ENCODE data around the gene UNC45A.

- PRO-cap, result no peak
These were observed 6.1 kb downstream of the IQGAP1 start for GRCh38 chr15:90394134-90394459.

- PRO-cap, result no peak
These were observed 24.5 kb downstream of the IQGAP1 start for GRCh38 chr15:90412321-90413161.

DNA sequence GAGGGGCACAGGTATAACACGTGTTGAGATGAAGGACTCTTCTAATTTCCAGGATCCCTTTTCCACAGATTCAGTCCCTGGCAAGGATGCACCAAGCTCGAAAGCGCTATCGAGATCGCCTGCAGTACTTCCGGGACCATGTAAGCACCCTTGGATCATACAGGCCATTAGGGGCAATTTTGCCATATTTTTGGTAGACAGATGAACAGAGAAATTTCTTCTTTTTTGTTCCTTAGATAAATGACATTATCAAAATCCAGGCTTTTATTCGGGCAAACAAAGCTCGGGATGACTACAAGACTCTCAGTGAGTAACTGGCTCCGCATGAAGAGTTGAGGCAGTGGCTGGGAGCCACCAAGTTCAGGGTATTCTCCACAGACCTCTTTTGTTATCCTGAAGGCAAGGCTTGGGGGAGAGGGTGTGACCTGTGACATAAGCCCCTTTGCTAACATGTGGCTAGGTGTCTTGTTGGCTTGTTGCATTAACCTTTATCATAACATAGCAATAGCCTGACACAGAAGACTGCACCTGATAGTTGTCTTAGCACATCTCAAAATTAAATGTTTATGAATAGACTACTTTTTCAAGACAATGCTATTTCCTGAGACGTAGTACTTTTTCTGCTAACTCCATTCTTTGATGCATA lies 55.8 kb upstream of the CRTC3 start:
- PRO-cap, result no peak

DNA sequence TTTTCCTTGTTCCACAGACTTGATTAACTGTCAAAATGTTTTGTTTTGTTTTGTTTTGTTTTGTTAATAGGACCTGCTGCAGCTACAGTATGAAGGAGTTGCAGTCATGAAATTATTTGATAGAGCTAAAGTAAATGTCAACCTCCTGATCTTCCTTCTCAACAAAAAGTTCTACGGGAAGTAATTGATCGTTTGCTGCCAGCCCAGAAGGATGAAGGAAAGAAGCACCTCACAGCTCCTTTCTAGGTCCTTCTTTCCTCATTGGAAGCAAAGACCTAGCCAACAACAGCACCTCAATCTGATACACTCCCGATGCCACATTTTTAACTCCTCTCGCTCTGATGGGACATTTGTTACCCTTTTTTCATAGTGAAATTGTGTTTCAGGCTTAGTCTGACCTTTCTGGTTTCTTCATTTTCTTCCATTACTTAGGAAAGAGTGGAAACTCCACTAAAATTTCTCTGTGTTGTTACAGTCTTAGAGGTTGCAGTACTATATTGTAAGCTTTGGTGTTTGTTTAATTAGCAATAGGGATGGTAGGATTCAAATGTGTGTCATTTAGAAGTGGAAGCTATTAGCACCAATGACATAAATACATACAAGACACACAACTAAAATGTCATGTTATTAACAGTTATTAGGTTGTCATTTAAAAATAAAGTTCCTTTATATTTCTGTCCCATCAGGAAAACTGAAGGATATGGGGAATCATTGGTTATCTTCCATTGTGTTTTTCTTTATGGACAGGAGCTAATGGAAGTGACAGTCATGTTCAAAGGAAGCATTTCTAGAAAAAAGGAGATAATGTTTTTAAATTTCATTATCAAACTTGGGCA lies 29.6 kb upstream of the CRTC3 start:
- PRO-cap, result no peak

DNA sequence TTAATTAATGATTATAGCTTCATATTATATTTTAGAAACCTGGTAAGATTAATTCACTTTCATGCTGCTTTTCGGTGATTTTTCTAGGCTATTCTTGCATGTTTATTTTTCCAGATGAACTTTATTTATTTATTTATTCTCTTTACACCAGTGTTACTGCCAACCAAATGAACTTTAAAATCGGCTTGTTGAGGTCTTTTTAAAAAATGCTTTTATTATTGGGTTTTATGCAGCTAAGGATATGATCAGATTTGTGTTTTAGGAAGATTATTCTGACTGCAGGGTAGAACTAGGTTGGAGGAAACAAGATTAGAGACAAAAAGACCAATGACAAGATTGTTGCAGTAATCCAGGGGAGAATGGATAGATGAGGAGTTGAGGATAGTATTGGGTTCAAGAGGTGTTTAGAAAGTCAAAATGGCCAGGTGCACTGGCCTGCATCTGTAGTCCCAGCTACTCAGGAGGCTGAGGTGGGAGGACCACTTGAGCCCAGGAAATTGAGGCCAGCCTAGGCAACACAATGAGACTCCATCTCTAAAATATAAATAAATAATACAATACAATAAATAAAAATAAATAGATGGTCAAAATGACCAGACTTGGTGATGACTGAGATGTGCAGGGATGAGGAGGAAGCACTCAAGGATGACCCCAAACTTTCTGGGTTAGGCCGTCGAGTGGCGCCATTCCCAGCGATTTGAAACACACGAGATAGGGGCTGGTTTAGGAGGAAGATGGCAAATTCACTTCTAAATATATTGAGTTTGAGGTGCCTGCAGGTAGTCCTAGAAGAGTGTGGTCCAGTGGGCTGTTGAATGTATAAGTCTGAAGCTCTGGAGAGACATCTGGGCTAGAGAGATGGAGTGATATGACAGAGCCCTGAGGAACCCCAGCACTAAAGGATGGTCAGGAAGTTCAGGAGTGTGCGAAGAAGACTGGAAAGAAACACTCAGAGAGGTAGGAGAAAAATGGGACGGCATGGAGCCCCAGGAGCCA lies 46.3 kb downstream of the CRTC3 start:
- PRO-cap, result no peak

- PRO-cap, result bidirectional peak, plus-strand start at chr15:90648867, minus-strand start at chr15:90648667
These were observed 68.7 kb upstream of the BLM start for GRCh38 chr15:90648077-90649190.

DNA sequence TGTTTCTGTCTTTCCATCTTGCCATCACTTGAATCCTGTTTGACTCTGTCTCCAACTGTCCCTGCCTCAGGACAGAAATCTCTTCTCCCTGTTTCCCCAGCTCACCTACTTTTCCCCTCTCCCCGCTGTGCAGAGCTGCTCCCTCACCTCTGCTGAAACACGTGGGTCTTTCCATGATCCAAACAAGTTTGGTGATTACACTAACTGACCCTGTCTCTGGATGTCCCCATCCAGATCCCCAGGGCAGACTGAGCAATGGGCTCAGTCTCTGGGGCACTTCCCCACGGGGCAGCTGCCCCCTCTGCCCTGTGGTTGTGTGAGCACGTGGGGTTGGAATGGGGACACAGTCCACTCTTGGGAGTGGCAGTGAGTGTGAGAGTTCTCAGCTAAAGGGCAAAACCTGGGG lies 50.2 kb upstream of the BLM start:
- PRO-cap, result no peak

DNA sequence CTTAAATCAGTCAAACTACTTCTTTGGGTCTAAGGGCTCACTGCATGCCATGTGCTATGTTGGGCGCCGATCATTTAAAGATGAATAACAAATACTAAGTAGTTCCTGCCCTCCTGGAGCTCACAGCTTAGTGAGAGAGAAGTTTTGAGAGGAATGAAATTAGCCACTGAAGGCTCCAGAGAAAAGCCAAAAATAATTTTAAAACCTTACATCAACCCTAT lies 44.5 kb downstream of the BLM start:
- PRO-cap, result no peak

DNA sequence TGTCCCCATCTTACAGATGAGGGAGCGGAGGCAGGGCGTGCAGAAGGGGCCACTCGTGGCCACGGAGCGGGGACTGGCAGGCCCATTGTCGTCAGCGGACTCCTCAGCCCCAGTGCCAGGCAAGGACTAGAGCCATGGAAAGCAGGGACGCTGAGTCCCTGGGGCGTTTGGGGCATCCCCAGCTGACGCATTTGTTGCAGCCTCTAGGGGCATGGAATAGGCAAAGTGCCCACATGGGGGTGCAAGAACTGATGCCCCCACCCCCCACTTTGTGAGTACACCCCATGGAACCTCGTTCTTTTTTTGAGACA lies 29.8 kb upstream of the FURIN start:
- PRO-cap, result no peak

GRCh38 chr15:90845013-90845659 lies 23.3 kb upstream of the FURIN start:
- PRO-cap, result no peak

- PRO-cap, result no peak
These were observed 9.1 kb upstream of the FURIN start for GRCh38 chr15:90859195-90859783.

DNA sequence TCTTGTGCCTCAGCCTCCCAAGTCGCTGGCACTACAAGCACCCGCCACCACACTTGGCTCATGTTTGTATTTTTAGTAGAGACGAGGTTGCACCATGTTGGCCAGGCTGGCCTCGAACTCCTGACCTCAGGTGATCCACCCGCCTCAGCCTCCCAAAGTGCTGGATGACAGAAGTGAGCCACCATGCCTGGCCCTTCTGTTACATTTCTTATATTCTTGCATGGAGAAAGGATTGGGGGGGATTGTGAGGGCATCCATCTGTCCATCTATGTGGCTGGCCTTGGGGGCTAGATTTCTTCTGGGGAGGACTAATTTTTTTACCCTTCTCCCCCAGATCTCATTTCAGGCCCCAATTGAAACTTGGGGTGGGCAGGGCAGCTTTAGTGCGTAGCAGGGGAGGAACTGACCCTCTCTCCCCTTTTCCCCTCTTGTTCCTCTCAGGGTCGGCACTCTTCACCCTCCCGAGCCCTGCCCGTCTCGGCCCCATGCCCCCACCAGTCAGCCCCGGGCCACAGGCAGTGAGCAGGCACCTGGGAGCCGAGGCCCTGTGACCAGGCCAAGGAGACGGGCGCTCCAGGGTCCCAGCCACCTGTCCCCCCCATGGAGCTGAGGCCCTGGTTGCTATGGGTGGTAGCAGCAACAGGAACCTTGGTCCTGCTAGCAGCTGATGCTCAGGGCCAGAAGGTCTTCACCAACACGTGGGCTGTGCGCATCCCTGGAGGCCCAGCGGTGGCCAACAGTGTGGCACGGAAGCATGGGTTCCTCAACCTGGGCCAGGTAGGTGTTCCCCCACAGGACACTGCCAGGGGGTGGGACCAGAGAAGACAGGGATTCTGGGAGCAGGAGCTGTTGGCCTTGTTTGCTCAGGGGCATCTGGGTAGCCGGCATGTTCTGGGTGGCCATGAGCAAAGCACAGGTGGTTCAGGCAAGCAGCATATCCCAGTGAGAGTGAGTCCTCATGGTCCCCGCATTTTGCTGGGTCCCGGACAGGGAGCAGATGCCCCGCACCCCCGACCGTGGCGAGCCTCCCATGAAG lies 7.1 kb downstream of the FURIN start:
- PRO-cap, result no peak

GRCh38 chr15:90878004-90878508 lies 6.2 kb upstream of the FES start:
- PRO-cap, result no peak

DNA sequence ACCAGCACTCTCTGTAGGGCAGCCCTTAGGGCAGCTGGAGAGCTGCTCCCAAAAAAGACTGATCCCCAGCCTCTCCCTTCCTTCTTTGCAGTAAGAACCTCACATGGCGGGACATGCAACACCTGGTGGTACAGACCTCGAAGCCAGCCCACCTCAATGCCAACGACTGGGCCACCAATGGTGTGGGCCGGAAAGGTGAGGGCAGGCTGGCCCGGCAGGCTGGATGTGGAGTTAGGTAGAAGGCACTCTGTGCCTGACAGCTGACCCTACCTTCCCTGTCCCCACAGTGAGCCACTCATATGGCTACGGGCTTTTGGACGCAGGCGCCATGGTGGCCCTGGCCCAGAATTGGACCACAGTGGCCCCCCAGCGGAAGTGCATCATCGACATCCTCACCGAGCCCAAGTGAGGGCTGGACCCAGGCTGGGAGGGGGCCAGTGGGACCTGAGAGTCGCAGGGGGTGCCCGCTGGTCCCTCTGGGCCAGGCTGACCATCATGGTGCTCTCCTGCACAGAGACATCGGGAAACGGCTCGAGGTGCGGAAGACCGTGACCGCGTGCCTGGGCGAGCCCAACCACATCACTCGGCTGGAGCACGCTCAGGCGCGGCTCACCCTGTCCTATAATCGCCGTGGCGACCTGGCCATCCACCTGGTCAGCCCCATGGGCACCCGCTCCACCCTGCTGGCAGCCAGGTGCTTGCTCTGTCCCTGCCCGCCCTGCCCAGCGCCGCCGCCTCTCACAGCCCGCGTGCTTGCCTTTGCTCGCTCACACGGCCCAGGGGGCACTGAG lies 4.5 kb upstream of the FES start:
- PRO-cap, result no peak

- PRO-cap, result no peak
These were observed 3.8 kb upstream of the FES start for GRCh38 chr15:90880411-90881033.

- PRO-cap, result no peak
These were observed 2.3 kb upstream of the FES start for GRCh38 chr15:90881978-90882476.

DNA sequence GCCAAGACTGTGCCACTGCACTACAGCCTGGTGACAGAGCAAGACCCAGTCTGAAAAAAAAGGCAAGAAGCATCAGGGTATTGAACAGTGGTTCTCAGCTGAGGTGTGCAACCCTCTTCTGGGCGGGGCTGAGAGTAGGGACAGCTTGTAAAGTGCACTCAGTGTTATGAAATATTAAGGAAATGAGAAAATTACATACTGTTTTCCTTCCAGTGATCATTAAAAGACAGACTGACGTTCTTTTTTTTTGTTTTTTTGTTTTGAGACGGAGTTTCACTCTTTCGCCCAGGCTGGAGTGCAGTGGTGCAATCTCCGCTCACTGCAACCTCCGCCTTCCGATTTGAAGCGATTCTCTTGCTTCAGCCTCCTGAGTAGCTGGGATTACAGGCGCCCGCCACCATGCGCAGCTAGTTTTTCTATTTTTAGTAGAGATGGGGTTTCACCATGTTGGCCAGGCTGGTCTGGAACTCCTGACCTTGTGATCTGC lies 11.2 kb downstream of the MAN2A2 start:
- PRO-cap, result no peak

GRCh38 chr15:90915784-90916406 lies 12.8 kb downstream of the MAN2A2 start:
- PRO-cap, result no peak

- PRO-cap, result bidirectional peak, plus-strand start at chr15:90935285, minus-strand start at chr15:90935174
These were observed at the start of gene UNC45A for GRCh38 chr15:90934699-90935779. Gene UNC45A, plus strand, starts transcription at chr15:90935285.

DNA sequence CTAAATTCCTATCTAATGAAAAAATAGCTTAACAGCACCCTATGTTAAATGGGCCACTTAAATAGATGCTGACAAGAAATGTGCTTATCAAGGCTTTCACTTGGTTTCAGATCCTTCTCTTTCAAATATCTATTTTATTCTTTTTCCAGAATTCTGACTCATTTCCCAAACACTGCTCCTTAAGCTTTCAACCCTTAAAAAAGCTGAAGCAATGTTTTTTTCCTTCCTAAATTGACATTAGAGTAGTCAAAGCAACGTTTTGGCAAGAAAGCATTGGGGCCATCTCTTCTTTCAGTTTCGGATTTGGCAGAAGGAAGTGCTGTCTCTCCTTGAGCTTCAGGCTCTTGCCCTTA lies 147.4 kb upstream of the SLCO3A1 start:
- PRO-cap, result no peak